ENCODE measurements around the gene RBAK.

DNA sequence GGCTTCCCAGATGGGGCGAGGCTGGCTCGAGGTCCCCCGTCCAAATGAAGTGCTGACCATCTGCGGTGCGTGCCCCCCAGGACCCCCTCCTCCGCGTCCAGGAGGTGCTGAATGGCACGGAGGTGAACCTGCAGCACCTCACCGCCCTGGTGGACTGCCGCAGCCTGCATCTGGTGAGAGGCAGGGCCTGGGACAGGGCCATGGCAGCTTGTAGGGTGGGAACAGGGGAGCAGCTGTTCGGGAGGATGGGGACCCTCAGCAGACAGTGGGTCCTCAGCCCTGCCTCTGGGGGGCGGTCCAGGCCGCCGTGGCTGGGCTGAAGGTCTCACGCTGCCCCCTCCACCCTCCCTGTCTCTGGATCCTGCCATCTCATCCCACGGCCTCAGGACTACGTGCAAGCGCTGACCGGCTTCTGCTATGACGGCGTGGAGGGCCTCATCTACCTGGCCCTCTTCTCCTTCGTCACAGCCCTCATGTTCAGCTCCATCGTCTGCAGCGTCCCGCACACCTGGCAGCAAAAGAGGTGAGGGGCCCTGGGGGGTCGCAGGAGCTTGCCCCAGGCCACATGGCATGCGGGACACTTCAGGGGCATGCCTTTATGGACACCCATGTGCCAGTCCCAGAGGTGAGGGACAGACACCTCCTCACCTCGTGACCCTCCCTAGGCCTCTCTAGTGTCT lies 24.4 kb downstream of the TTYH3 start:
- RRBS: no CpG with 5 or more reads among the region's 28 CpGs

GRCh38 chr7:2733110-2733699 lies 45.2 kb downstream of the AMZ1 start:
- RRBS: no CpG with 5 or more reads among the region's 15 CpGs

DNA sequence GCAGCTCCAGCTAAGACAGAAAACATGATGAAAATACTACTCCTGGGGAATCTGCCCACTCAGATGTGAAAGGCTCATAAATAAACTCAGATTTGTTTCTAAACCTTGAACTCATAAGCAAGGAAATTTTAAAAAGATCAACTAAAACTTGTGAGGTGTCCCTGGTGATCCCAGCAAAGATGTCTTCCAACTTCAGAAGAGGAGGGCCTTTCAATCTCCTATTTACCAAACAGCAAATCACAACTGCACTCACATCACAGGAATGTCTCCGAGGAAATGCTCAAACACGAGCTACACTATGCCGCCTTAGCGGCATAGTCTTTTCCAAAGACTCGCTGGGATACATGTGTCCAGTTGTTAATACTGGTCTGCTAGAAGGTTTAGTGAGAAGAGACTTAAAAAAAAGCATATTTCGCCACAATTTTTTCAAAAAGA lies 66.3 kb downstream of the GNA12 start:
- RRBS: no CpG with 5 or more reads among the region's 6 CpGs

DNA sequence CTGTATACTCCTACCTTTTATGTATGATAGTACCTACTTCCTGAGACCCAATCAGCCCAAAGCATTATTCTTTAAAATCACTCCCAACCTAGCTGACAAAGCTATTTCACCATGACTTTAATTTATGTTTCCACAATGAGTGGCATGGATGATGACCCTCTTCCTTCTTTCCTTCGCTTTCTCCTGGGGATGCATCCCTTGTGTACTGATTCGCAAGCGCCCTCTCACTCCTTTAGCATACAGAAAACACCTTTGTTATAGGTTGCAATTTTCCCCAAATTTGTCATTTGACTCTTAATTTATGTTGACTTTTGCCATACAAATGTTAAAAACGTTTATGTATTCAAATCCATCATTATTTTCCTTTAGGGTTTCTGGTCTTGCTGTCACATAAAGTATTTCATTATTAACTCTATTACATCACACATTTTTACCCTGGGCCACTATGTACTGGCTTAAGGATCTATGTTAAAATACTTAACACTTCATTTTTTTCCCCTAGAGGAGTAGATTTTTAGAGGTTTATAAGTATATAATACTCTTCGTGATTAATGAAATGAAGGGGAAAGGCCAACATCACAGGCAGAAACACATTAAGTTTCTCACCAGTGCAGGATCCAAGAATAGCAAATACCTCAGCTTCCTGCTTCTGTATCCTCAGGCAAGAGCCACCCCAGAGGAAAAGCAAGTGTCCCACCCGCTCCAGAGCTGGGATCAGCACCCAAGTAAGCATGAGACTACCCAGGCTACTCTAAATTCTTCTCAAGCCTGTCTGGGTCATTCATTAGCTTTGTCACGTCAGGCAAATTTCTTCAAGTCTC lies 59.4 kb downstream of the GNA12 start:
- RRBS: no CpG with 5 or more reads among the region's 7 CpGs

GRCh38 chr7:2792045-2792637 lies 52.0 kb downstream of the GNA12 start:
- RRBS: no CpG with 5 or more reads among the region's 11 CpGs

- RRBS: no CpG with 5 or more reads among the region's 20 CpGs
Observed at GRCh38 chr7:2843413-2843786, 708 bp downstream of the GNA12 start.

DNA sequence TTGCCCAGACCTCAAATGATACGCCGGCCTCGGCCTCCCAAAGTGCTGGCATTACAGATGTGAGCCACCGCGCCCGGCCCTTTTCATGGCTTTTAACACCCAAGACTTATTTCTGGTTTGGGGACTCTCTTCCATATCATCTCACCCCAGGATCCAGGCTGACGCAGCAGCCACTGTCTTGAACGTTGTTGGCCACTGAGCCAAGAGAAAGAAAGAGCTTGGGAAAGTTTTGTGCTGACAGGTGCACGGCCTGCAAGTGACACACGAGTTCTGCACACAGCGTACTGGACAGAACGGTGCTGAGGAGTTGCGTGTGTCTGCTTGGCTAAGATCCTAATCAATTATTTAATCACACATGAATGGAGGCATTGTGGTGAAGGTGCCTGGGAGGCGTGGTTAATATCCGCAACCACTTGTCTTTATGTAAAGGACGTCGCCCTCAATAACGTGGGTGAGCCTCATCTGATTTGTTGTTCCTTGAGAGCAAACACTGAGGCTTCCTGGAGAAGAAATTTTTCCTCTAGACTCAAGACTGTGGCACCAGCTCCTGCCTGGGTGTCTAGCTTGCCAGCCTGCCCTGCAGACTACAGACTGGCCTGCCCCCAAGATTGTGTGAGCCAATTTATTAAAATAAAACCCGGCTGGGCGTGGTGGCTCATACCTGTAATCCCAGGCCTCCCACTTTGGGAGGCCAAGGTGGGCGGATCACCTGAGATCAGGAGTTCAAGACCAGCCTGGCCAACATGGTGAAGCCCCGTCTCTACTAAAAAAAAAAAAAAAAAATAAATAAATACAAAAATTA lies 16.6 kb upstream of the GNA12 start:
- RRBS: no CpG with 5 or more reads among the region's 22 CpGs

DNA sequence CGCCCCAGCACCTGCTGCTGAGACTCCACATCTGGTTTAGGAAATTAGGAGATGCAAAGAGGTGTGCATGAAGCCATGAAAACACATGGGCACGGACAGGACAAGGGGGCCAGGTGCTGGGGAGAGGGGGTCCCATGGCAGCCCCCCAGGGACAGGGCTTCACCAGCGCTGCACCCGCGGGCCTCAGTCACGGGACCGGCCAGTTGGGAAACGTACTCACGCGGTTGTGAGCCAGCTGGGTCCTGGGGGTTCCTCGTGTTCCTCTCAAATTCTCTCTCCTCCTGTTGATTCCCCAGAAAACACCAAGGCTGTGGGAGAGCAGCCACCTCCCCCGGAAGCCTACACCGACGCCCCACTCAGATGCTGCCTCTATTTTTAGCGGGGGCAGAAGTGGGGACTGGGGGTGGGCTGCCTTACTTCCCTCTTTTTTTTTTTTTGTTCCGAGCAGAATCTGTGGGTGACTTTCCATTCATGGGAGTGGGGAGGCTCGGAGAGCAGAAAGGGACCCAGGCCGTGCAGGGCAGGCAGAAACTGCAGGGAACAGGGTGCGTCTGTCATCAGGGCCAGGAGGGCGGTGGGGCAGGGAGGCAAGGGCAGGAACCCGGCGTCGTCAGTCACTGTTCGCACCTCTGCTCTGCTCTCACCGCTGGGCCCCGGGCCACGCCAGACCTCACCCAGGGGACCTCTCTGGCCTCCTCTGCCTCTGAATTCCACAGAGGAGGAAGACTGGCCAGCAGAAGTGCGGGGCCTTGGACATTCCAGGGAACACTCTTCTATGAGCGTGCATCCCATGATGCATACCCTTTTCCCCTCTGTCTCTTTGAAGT lies 63.2 kb downstream of the CARD11 start:
- RRBS: 72% methylated on average over 7 of the region's 29 CpGs

DNA sequence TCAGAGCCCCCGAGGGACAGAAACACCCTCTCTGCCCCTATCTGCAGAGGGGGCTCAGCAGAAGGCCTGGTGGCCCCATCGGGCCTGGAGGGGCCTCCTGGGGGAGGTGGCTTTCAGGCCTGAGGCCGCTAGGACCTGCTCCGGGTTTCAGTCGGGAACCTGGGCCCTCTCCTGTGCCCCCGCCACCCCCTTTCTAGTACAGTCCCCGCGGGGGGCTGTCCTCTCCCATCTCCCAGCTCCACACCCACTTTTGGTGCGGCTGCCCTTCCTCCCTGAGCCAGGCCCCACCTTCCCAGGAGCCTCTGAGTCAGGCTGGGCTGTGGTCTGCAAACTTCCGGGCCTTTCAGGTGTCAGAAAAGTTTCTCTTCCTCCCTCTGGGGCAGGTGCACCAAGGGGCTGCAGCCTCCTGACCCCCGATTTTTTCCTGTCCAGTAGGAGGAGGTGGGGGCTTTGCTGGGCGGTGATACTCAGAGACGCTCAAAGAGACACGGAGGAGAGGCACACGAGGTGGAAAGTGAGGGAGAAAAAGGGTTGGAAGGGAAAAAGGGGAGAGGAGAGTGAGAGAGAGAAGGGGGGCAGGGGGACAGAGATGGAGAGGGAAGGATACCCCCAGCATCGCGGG lies 664 bp downstream of the CARD11 start:
- RRBS: no CpG with 5 or more reads among the region's 17 CpGs

- RRBS: no CpG with 5 or more reads among the region's 10 CpGs
Observed at GRCh38 chr7:3092202-3092975, 48.7 kb upstream of the CARD11 start.

DNA sequence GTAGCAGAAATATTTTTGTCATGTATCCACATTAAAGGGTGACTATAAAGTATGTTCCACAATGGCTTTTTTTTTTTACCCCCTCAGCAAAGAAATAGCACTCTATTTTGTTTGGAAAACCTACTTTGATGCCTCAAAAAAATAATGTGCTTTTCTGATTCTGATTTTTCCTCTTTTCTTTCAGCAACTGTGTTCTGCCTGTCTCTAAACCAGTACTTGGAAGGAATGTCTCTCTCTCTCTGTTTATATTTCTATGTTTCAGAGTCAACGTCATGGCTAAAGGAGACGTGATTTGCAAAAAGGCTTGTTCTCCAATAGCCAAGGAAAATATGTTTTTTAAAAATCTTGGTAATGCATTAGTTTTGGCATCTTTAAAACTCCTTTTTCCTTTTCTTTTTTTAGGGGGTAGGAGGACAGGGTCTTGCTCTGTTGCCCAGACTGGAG lies 56.0 kb upstream of the SDK1 start:
- RRBS: no CpG with 5 or more reads among the region's 2 CpGs

- RRBS: no CpG with 5 or more reads among the region's 10 CpGs
Observed at GRCh38 chr7:3267666-3268487, 33.2 kb upstream of the SDK1 start.

DNA sequence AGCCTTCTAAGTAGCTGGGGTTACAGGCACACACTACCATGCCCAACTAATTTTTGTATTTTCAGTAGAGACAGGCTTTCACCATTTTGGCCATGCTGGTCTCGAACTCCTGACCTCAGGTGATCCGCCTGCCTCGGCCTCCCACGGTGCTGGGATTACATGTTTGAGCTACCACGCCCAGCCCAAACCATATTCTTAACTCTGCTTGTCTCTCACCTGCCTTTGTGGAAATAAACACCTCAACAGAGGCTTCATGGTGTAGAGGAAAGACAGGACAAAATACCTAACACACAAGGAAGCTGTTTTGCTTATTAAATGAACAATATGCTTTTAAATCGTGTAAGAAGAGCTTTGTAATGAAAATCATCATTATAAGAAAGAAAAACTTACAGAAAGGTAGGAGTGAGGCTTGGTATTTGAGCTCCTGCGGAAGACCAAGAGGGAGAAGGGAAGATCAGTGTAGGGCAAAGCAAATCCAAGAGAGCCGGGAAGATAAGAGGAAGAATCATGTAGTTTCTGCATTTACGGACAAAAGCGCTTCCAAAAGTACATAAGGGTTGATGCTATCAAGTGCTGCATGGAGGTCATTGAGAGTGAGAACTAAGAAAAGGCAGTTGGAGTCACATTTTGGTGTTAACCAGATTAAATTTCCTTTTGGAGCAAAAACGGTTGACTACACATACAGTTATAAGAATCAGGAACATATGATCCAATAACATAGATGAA lies 109.8 kb downstream of the SDK1 start:
- RRBS: no CpG with 5 or more reads among the region's 11 CpGs

DNA sequence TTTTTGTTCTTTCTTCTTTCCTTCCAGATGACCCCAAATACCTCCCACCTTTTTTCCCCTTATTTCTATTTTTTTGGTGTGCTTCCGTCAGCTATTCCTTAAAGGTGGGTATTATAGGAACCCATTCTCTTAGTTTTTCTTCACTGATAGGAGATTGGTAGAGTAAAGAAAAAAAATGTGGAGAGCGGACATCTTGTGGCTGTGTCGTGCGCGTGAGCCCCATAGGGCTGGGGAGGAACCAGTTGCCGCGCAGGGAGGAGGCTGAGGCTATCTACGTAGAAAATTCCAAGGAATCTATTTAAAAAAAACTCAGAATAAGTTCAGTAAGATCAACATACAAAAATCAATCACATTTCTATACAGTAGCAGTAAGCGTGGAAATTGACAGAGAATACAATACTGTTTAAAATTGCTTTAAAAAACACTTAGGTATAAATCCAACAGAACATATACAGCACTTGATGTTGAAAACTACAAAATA lies 399.8 kb downstream of the SDK1 start:
- RRBS: no CpG with 5 or more reads among the region's 9 CpGs

- RRBS: no CpG with 5 or more reads among the region's 3 CpGs
Observed at GRCh38 chr7:4620477-4620916, 61.6 kb upstream of the FOXK1 start.

DNA sequence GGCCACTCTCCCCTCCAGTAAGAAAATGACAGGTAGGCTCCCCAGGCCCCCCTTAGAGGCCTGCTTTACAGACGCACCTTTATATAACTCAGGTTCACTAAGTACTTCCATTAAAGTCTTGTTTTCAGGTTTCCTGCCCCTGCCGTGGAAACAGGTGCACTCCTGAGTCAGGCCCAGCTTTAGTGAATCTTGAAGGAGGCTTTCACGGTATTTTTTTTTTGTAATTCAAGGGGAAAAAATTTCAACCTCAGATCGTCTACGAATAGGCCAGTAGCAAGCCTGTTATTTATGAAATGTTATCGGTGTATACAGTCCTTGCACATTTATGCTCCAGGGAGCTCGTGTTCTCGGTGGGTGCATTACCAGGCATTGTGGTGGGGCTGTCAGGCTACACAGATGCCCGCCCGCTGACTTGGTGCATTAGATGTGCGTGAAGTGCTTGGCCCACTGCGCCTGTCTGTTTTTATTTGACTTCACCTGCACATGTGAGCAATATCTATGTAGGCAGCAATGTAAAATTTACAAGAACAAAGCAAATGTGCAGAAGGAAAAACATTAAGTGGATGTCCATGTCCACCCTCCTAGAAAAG lies 2.6 kb downstream of the FOXK1 start:
- RRBS: no CpG with 5 or more reads among the region's 12 CpGs

GRCh38 chr7:4713247-4713873 lies 31.3 kb downstream of the FOXK1 start:
- RRBS: no CpG with 5 or more reads among the region's 27 CpGs

- RRBS: 97% methylated on average over 3 of the region's 15 CpGs
Observed at GRCh38 chr7:4787877-4788306, 12.5 kb downstream of the AP5Z1 start.

- RRBS: 10% methylated on average over 6 of the region's 10 CpGs
Observed at GRCh38 chr7:4883902-4884228, 349 bp upstream of the RADIL start.

GRCh38 chr7:5045484-5046069 lies at the start of gene RBAK:
TSS of gene RBAK (plus strand) at chr7:5045860.
- RRBS: 2% methylated on average over 4 of the region's 38 CpGs